ENCODE results near the gene PLIN2.

GRCh38 chr9:14260176-14260507 is 53.8 kb downstream of the NFIB start:
- PRO-cap: no peak
- CAGE, long polyA plus RNA: no peak

GRCh38 chr9:14302485-14302917 is 11.4 kb downstream of the NFIB start:
- PRO-cap: no peak
- CAGE, long polyA plus RNA: no peak

- PRO-cap: no peak
- CAGE, long polyA plus RNA: no peak
These were observed 10.5 kb downstream of the NFIB start for GRCh38 chr9:14303463-14303848.

DNA sequence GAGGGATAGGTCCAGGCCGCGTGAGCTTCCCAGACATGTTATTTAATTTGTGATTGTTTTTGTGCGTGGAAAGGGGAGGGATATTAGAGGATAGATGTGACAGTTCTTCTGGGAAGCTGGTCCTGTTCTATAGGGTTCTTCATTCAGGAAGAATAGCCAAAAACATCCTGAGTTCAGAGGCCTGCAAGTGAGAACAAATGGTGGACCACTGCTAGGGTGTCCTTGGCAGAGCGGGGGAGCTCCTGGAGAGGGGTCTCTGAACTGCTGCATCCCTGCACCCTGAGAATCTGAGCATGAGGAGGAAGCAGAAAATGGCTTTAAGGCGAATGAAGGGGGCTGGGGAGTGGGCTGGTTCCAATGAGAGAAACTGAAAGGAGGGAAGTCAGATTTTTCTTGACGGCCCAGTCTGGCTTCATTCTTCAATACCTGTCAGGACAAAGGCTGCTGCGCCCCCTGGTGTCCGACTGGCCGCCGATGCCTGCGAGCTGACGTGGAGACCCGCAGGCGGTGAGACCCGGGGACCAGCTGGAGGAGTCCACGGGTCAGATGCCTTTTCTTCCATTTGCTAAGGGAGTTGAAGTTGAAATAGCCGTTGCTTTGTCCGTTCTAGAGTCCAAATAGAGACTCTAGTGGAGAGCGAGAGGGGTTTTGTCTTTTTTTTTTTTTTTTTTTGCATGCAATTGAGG is 39.4 kb upstream of the NFIB start:
- PRO-cap: no peak
- CAGE, long polyA plus RNA: no peak

- PRO-cap: no peak
- CAGE, long polyA plus RNA: no peak
These were observed 159.3 kb downstream of the ZDHHC21 start for GRCh38 chr9:14533971-14534282.

DNA sequence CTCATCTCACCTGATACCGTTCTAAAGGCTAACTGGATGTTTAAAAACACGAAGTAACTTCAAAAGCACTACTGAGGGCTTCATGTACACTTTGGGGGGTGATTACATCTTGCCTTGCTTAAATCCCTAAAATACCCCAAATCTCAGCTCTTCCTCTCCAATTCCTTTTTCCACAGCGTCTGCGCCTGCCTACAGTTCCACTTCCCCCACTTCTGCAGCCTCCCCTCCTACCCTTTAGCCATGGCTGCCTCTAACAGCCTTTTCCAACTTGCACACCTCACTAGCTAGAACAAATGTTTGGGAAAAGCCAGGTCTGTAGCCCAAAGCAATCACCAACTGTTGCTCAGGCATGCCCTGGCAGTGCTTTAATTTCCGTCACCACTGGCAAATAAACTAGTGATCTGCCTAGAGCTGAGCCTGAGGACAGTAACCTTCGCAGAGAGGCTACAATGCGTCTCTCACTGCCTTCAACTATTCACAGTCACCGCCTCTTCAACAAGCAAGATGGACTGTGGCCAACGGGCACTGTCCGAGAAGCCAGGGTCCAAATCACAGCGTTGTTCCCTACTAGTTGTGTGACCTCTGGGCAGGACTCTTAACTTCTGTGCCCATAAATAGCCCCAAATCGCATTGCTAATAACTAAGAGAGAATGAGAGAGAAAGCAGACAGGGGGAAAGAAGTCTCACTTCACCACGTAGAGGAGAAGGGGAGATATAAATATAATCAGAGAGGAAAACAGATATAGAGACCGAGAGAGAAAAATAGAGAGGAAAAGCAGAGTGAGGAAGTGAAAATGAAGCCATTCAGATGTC is 158.1 kb downstream of the ZDHHC21 start:
- PRO-cap: no peak
- CAGE, long polyA plus RNA: no peak

GRCh38 chr9:15290610-15291341 is 16.2 kb downstream of the TTC39B start:
- PRO-cap: no peak
- CAGE, long polyA plus RNA: no peak

DNA sequence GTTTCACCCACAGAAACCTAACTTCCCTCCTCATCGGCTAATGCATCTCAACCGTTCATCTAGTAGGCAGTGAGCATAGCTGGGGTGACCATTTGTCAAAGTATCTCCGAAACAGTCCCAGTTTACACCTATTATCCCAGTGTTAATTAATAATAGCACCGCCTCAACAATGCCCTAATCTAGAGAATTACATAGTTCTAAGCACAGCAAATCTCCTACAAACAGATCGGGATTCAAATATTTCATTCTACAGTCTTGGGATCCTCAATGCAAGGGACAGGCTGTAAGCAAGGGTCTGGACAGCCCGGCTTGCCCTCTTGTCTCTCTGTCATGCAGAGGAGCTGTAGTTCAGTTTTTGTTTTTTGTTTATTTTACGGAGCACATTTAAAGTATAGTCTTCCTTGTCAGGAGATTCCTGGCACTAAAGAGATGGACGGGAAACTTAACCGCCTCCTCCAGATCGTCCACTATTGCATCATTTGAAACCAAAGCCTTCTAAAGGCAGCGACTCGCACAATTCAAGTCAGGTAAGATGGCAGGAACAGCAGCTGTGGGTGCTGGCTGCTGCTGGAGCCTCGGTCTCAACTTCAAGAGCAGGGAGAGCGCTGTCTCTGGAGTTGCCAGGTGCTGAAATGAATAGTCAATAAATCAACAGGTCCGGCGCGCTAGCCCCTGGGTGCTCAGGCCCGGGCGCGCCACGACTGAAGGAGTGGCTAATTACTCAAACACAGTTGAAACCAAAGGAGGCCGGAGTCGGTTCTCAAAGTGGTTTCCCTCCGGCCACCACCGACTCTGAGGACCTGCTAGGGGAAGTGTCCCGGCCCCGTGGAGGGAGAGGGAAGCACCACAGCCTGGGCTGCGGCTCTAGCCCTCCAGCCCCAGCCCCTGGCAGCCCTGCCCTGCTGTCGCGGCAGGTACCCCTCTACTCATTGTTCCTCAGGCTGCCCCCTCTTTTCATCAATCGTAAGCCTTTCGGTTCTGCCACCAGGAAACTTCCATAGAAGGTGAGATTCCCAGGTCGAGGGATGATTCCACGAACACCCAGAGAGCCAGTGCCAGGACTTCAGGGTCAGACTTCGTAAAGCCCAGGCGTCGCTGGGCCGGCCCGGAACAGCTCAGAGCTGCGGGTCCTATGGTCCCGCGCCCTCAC is 993 bp downstream of the TTC39B start:
- PRO-cap: no peak
- CAGE, long polyA plus RNA: no peak

DNA sequence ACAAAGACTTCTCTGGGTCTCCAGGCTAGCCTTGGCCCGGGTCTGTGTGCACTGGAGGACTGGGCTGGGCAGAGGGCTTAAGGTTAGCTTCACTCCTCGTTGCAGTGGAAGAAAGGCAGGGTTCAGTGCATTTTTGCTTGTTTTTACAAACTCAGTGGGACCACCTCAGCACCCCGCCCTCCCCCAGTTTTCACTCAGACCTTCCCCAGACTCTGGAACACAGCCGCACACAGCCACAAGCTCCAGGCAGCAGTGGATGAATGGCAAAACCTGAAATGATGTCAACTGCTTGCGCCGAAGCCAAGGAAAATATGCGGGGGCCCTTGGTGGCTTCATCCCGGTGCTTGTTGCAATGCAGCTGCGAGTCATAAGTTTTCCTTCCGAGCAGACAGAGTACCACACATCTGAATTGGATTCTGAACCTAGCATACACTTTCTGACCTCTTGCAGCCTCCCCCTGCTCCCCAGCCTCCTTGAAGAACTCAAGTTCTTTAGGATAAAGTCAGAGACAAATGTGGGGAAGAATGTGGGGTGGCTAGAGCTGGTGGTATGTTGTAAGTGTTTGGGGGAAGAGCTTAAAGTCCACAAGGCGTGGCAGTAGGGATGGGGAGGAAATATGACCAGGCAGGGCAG is 586.1 kb downstream of the CCDC171 start:
- PRO-cap: no peak
- CAGE, long polyA plus RNA: no peak

- PRO-cap: no peak
- CAGE, long polyA plus RNA: no peak
These were observed 594.3 kb downstream of the BNC2 start for GRCh38 chr9:16276059-16276624.

DNA sequence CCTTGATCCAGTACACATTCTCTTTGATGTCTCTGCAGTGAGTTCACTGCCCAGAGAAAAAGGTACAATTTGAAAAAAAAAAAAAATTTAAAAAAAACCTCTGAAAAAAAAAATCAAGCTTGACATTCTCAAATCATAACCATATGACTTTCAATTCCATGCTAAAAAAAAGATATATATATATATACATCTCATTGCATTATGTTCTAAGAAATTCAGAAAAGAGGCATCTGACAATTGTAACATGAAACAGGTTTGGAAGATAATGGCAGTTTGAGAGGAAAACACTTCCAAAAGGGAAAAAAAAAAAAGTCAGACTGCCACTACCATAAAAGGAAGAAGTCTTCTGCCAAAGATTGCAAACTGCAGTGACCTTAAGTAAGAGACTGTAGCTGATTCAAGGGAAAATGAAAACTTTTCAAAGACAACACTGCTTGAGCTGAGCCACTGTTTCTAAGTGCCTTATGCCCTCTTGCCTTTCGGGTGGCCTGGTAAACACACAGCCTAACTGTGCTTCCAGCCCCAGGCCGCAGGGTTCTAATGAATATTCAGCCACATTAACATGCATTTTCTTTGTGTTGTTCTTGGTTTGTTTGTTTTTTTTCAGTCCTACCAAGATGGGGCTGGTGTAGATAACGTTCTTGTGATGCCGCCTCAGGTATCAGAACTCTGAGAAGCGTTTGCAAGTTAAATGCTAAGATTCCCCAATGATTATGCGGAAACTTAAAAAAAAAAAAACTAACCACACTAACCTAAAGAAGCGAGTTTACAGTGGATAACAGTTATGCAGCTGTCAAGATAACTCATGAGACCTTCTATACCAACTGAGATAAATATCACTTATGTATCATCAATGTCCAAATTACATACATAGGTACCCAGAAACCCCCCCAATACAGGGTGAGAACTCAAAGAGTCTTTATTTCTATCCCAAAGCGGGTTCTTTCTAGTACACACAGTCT is 354.5 kb downstream of the BNC2 start:
- PRO-cap: no peak
- CAGE, long polyA plus RNA: no peak

- PRO-cap: no peak
- CAGE, long polyA plus RNA: no peak
These were observed 348.5 kb downstream of the BNC2 start for GRCh38 chr9:16521899-16522498.

- PRO-cap: no peak
- CAGE, long polyA plus RNA: no peak
These were observed 327.0 kb downstream of the BNC2 start for GRCh38 chr9:16543344-16544059.

GRCh38 chr9:16869279-16869868 is 1.1 kb downstream of the BNC2 start:
- PRO-cap: no peak
- CAGE, long polyA plus RNA: no peak

DNA sequence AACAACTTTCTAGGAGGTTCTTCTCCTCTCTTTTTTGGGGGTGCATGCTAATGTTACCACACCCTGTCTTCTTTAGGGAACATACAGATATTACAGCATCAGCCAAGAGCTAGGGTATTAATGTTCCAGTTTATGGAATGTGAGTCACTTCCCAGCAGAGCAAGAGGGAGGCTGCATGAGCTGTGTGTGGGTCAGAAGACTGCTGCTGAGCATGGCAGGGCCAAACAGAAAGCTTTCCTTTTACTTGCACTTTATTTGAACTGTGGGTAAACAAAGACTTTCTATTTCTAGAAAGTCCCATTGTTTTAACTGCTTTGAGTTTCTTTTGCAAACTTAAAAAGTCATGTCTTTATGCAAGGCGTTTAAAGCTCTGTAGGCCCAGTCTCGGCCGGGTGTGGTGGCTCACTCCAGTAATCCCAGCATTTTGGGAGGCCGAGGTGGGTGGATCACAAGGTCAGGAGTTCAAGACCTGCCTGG is 159.0 kb downstream of the ADAMTSL1 start:
- PRO-cap: no peak
- CAGE, long polyA plus RNA: no peak

DNA sequence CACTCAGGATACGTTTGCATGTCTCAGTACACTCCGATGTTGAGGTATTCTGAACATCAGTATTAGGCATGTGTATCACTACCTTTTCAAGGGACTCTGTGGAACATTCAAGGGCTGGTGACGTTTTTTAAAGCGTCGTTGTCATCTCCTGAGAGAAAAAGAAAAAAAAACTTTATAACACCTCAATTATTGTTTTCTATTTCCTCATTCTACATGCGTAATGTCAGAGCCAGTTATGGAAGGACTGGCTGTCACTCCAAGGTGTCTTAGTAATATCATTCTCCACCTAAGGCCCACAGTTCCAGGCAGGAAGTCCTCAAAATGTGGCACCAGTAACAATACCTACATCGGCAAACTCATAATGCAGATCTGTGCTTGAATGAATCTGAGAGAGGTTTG is 210.2 kb downstream of the SAXO1 start:
- PRO-cap: no peak
- CAGE, long polyA plus RNA: no peak

DNA sequence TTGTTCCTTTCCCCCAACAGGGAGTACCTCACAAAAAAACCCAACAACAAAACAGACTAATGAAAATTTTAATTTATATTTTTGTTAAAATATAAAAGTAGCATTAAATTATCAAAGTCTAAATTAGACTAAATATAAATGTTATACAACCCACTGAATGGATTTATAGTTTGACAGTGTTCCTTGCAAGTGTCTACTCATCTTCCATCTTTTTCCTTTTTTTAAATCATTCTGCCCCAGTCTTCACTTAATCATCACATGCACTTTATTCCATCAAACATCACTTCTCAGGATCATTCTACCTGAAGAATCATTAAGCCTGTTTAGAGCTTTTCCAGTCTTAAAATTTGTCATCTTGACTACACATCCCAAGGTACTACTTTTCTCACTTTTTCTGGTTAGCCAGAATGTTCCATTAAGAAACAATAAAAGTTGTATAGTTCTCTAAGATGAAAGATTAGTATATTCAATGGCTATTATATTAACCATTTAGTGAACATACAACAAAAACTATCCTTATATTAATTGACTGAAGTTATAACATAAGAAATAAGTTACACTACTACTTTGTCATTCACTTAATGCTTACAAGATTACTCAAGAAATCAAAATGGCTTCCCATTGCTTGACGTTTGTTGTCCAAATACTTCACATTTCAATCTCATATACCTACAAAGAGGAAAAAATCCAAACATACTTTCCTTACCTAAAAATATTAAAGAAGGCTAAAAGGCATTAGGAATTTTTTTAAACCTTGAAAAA is 6.4 kb downstream of the RRAGA start:
- PRO-cap: no peak
- CAGE, long polyA plus RNA: no peak

DNA sequence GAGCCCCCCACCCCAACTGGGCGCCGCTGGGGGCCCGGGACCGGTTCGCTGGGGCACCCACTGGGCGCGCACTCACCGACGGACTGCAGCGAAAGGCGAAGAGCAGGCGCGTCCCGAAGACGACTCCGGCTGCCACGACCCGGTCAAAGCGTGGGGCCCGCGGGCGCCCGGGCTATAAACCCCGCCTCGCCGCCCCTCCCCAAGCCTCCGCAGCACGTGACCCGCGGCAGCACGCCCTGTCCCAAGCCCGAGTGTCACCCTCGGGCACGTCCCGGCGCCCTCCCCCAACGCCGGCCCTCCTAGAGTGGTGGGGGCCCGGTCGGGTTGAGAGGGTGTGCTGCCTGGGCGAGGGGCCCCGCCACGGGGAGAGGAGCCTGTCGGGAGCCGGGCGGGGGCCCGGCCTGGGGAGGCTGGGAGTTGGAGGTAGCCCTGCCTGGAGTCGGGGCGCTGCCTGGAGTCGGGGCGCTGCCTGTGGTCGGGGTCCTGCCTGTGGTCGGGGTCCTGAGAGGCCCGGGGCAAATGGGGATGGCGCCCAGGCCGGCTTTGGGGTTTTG is at the start of gene PLIN2:
Gene PLIN2, minus strand, starts transcription at position 150 of the 554 bp plus-strand sequence.
- PRO-cap: bidirectional peak, plus-strand start at position 244 of the sequence, minus-strand start at position 148 of the sequence; bidirectional peak, plus-strand start at position 326 of the sequence, minus-strand start at position 262 of the sequence
- CAGE, long polyA plus RNA: no peak

- PRO-cap: no peak
- CAGE, long polyA plus RNA: no peak
These were observed 20.8 kb upstream of the PLIN2 start for GRCh38 chr9:19148129-19148487.

DNA sequence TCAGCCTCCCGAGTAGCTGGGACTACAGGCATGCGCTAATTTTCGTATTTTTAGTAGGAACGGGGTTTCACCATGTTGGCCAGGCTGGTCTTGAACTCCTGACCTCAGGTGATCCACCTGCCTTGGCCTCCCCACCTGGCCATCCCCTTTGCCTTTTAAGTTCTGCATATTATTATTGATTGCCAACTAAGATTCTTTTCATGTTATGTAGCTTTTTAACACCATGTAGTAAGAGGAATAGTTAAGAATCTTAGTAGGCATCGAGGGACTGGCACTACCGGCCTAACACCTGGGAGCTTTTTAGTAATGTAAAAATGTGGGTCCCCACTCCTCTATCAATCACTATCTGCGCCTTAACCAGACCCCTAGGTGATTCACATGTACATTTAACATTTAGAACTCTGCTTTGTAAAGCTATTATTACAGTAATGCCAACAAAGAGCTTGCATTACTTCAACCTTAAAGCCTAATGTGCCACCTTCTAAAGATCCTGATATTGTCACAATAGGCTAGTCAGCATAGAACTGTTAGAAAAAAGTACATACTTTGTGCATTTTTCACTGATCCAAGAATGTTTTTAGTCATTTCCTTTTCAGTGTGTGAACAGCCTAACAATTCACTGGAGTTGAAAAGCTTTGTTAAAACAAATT is 4.7 kb downstream of the RPS6 start:
- PRO-cap: no peak
- CAGE, long polyA plus RNA: no peak

Data from B cell (primary cell).